ENCODE measurements around the genes ZDHHC18 and NUDC.

DNA sequence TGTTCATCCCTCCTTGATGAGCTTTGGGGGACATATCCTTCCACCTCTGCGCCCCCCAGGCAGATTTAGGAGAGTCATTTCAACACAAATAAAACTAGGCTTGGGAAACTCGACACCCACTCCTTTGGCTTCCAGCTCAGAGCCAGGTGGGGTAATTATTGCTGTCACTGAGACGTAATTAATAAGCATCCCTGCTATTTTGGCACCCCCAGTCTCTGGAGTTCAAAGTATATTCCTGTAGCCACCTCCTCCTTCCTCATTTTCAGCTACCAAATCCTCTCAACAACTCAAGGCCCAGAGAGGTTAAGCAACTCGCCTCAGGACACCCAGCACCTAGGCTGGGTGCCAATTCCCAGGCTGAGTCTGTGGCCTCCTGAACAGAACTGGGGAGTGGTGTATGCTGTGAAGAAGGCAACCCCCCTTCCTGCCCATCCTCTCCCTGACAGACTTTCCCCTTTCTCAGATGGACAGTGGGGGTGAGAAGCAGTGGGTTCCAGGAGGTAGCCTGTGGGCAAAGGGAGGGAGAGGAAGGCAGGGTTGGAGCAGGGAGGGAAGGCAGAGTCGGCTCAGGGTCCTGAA, 482 bp downstream of the CRYBG2 start:
- RRBS, result no CpG with 5 or more reads among the region's 5 CpGs

GRCh38 chr1:26363679-26364149, 8.8 kb downstream of the ZNF683 start:
- RRBS, result no CpG with 5 or more reads among the region's 15 CpGs

DNA sequence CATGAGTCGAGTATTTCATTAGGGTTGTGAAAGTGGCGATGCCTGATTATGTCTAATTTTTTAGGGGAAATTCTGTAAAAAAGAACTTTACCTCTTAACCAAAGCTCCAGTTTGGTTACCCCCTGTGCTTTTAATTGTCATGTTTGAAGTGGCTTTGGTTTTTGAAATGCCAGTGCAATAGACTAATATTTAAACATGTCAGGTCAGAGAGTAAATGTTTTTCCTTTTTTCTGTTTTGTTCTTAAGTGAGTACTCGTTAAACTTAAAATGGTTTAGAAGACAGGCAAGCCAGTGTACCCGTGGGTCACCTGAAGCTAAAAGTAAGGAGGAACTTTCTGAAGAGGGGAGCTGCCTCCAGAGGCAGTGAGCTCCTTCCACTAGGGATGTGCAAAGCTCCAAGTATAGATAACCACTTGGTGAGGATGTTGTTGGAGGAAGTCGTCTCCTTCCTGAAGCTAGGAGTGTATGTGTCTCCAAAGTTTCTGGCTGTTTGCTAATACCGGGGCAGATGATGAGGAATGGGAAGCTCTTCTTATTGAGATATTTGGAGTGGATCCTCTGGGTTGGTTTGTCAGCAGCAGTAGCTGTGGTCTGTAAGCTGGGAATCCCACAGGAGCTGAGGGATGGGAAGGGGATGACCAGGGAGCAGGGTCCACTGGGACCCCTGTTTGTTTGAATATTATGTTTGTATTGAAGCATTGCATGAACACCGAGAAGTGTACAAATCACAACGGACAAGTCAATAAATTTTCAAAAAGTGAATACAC, 35.3 kb downstream of the RPS6KA1 start:
- RRBS, result no CpG with 5 or more reads among the region's 8 CpGs

- RRBS, result no CpG with 5 or more reads among the region's 4 CpGs
Measured at GRCh38 chr1:26701837-26702374, 6.1 kb downstream of the ARID1A start.

GRCh38 chr1:26716279-26716681, 20.5 kb downstream of the ARID1A start:
- RRBS, result no CpG with 5 or more reads among the region's 1 CpG

DNA sequence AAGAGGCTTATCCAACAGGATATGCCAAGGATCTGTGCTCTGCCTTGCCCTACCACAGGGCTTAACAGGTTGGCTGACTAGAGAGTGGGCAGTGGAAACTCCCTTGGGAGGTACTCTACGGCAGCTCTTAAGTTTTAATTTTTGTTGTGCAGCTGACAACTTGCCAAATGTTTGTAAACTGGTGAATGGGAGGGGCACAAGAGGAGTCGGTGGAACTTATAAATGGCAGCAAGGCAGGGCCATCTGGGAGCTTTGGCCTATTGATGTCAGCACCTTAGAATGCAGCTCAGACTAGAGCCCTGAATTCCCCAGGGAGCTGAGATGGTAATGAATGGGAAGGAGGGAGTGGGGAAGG, 16.4 kb upstream of the PIGV start:
- RRBS, result no CpG with 5 or more reads among the region's 2 CpGs

DNA sequence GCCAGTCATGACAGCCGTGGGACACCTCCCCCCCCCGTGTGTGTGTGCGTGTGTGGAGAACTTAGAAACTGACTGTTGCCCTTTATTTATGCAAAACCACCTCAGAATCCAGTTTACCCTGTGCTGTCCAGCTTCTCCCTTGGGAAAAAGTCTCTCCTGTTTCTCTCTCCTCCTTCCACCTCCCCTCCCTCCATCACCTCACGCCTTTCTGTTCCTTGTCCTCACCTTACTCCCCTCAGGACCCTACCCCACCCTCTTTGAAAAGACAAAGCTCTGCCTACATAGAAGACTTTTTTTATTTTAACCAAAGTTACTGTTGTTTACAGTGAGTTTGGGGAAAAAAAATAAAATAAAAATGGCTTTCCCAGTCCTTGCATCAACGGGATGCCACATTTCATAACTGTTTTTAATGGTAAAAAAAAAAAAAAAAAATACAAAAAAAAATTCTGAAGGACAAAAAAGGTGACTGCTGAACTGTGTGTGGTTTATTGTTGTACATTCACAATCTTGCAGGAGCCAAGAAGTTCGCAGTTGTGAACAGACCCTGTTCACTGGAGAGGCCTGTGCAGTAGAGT, 6.9 kb upstream of the PIGV start:
- RRBS, result no CpG with 5 or more reads among the region's 6 CpGs

- RRBS, result 2% methylated on average over 54 of the region's 119 CpGs
Measured at GRCh38 chr1:26826132-26827296, at the start of gene ZDHHC18. TSS of gene ZDHHC18 (plus strand) at chr1:26826688.

DNA sequence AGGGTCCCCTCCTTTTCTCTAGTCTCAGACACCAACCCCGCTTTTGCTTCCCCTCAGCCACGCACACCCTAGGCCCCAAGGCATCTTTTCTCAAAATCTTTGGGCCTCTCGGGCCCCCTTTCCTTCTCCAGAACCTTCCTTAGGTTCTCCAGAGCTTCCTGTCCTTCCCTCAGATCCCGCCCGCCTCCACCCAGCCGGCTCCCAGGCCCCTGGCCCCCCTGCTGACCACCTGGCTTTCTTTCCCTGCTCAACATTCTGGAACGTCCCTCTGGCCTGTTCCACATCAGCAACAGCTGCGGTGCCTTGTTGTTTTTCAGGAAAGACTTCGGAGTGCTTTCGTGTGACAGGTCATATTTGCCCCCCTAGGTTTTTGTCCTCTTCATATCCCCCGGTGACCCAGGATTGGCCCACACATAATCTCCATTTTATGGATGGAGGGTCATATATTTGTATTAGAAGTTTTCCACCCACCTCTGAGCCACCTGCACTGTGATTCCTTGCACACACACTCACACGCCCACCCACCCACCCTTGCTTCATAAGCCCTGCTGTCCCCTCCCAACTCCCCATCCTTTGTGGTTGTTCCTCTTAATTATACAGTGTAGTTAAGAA, 1.3 kb downstream of the ZDHHC18 start:
- RRBS, result no CpG with 5 or more reads among the region's 12 CpGs

DNA sequence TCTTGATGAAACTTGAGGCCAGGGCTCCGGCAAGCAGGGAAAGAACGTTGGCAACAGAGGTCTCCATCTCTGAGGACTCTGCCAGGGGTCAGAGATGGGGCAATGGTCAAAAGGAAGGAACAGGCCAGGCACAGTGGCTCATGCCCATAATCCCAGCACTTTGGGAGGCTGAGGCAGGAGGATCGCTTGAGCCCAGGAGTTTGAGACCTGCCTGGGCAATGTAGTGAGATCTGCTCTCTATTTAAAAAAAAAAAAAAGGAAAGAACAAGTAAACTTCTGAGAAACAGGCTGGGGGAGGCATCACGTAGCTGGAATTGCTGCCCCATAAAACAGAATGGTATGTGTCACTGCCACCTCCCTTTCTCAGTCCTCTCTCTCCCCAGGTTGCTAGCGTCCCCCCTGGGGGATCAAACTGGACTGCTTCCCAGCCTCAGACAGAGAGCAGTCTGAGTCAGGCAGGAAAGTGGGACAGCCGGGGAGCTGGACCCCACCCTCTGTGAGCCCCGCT, 1.3 kb upstream of the SFN start:
- RRBS, result no CpG with 5 or more reads among the region's 7 CpGs

DNA sequence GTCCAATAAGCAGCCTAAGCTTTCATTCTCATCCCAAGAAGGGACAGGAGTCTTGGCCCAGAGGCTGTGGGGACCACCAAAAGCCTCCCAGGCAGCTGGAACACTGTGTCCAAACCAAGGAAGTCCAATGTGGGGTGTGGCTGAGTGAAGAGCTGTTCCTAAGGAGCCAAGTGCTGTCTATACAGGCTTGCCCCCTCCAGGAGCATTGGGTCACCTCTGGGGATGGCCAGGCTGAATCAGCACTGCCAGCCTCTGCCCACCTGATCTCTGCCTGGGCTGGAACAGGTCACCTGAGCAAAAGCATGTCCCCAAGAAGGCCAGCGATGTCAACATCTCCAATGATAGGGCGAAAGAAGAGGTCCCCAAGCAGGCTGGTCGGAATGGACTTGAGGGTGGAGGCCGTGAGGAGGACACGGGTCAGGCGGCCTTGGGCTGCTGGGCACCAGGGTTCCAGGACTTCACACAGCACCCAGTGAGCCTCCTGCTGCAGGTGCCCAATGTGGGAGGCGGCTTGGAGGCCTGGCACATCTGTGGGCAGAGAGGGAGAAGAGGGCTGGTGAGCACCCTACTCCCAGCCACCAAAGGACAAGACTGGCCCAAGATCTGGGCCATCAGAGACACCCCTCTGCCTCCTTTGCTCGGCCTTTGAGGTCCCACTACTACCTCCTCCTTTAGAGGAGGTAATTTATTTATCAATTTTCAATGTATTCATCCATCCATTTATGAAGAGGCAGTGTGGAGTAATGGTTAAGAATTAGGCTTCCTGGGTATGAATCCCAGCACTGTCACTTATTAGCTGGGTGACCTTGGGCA, 2.0 kb downstream of the NR0B2 start:
- RRBS, result no CpG with 5 or more reads among the region's 8 CpGs

- RRBS, result 1% methylated on average over 22 of the region's 79 CpGs
Measured at GRCh38 chr1:26921160-26922187, at the start of gene NUDC. TSS of gene NUDC (plus strand) at chr1:26921743.

DNA sequence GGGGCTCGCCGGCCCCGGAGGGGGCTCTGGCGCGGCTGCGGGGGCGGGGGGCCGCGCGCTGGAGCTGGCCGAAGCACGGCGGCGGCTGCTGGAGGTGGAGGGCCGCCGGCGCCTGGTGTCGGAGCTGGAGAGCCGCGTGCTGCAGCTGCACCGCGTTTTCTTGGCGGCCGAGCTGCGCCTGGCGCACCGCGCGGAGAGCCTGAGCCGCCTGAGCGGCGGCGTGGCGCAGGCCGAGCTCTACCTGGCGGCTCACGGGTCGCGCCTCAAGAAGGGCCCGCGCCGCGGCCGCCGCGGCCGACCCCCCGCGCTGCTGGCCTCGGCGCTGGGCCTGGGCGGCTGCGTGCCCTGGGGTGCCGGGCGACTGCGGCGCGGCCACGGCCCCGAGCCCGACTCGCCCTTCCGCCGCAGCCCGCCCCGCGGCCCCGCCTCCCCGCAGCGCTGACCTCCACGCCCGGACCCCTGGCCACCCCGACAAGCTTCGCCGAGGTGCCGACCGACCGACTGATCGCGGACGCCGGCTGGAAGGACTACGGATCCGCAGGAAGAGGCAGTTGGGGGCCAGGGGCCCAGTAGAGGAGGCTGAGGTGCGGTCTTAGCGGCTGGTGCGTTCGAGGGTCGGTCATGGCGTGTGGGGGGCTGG, 657 bp downstream of the TRNP1 start:
- RRBS, result 6% methylated on average over 23 of the region's 90 CpGs

DNA sequence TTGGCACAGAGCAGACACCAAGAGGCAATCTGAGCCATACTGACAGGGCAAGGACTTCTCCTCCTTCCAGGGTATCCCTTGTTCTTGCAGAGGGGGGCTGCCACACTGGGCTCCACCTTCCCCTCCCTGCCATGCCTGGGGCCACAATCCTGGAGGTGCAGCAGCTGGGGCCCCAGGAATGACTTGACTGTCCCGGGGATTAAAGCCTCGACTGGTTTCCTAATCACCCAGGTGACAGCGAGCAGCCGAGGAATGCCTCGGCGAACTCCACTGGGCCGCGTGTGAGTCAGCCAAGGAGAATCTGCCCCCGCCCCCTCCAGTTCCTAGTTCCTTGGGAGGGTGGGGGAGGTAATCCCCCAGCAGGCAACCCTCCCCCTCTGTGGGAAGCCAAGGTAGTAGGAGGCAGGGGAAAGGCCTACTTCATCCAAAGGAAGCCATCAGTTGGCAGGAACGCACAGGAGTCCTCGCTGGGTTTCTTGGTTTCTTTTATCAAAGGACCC, 1.7 kb downstream of the TENT5B start:
- RRBS, result no CpG with 5 or more reads among the region's 11 CpGs

- RRBS, result 46% methylated on average over 5 of the region's 17 CpGs
Measured at GRCh38 chr1:27099013-27100218, 55.5 kb downstream of the SLC9A1 start.

DNA sequence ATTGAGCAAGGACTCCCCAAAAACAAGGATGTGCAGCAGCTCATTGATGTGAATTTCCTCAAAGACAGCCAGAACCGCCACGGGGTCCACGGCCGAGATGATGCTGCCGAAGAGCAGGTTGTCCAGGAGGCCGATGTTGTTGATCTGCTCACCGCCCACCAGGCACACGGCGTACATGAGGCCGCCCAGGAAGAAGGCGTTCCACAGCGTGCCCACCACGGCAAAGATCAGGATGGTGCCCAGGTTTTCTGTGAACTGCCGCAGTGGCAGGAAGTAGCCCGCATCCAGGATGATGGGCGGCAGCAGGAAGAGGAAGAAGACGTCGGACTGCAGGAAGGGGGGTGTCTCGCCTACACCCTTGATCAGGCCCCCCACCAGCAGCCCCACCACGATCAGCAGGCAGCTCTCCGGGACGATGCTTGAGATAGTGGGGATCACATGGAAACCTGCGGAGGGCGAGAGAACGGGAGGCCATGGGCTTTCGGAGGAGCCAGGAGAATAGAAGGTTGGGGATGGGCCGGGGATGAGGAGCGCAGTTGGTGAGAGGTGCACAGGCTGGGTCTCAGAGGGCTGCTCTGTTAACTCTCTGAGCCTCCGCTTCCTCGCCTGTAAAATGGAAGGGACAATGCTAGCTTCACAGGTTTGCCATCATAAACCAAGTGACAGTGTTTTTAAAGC, 40.9 kb downstream of the SLC9A1 start:
- RRBS, result no CpG with 5 or more reads among the region's 30 CpGs

DNA sequence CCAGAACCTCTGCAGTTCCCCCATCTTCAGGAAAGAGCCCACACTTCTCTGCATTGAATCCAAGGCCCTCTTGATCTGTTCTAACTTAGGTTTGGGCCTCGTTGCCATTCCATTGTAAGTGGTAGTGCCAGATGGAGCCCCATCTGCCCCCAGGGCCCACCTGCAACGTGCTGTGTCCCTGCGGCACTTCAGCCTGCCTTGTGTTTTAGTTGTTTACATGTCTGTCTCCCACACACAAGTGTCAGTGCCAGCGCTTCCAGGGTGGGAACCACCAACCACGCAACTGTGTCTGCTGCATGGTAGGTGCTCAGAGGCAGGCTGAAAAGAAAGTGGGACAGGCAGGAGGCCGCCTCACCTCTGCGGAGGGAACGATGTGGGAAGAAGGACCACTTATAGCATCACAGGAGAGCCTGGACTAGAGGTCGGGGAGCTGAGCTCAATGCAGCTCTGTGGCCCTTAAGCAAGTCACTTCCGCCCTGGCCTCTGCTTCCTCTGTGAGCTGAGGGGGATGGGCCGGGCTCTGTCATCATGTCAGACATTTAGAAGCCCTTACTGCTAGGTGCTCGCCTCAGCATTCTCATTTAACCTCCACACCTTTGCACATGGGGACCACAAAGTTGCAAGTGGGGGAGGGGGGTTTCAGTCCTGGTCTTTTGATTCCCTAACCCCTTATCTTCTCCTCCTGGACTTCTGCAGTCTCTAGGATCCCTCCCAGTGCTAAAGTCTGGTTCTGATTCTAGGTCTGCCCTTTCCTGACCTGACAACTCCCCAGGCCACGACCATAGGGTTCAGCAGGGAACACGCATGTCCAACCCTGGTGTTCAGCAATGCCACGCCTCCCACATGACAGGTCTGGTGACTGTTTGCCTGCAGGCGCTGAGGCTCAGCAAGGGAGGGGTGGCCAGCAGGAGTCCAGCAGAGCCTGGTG, 17.8 kb downstream of the SLC9A1 start:
- RRBS, result no CpG with 5 or more reads among the region's 16 CpGs

- RRBS, result no CpG with 5 or more reads among the region's 9 CpGs
Measured at GRCh38 chr1:27137822-27138307, 17.1 kb downstream of the SLC9A1 start.

DNA sequence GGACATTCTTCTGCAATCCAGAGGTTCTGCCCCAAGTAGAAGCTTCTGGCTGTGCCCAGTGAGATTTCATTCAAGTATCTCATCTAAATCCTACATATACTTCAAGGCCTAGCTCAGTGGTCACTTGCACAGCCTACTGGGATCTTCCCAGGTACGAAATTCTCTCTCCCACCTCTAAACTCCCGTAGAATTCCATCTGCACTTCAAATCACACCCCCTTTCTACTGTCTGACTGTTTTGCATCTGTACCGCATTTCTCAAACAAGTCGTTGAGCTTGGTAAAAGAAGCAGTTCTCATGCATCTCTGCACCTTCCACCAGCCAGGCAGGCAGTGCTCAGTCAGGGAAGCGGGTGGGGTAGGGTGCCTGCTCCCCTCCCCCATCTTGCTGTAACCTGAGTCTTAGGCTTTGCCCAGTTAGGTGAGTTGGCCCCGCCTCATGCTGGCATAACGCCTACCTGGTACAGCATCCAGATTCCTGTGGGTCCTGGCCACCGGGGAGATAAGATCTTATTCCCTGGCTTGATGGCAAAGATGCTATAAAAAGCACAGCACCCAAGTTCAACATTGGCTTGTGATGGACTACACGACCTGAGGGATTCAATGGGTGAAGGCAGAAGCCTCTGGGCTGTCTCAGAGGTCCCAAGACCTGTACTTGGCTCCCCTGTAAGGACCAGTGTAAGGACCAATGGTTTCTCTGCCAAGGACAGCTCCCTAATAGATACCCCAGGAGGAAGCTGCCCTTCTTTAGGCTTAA, 13.4 kb downstream of the SLC9A1 start:
- RRBS, result no CpG with 5 or more reads among the region's 9 CpGs

DNA sequence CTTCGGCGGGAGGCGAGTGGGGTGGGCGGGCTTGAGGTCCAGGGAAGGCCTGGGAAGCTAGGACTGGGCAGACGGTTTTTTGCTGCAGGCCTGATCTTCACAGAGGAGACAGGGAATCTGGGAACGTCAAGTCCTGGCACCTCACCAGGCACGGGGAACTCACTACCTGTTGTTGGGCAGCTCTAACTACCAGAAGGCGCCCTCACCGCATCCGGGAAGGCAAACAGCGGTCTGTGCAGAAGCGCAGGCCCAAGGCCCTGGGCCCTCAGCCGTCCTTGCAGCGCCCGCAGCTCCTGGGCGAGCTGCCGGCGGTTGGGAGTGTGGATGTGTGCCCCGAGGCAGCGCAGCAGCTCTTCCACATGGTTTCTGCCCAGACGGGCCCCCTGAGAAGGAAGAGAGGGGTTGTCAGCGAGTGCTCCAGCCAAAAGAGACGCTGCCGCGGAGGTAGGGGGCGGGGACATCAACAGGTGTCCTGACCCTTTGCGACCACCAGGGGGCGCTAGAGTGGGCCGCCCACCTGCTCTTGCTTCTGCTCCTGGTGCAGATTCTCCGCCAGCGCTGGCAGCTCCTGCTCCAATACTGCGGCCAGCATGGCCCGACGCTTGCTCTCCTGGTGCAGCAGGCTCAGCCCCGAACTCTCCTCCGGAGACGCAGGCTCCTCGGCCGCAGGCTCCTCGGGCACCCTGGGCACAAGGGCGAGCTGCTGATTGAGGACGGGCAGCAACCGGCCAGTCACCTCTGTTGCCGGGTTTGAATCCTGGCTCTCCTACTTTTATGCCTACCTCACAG, 9.4 kb downstream of the MAP3K6 start:
- RRBS, result 51% methylated on average over 12 of the region's 44 CpGs

Measured in Jurkat, Clone E6-1 (cell line).